ENCODE data around the gene SRSF9.

DNA sequence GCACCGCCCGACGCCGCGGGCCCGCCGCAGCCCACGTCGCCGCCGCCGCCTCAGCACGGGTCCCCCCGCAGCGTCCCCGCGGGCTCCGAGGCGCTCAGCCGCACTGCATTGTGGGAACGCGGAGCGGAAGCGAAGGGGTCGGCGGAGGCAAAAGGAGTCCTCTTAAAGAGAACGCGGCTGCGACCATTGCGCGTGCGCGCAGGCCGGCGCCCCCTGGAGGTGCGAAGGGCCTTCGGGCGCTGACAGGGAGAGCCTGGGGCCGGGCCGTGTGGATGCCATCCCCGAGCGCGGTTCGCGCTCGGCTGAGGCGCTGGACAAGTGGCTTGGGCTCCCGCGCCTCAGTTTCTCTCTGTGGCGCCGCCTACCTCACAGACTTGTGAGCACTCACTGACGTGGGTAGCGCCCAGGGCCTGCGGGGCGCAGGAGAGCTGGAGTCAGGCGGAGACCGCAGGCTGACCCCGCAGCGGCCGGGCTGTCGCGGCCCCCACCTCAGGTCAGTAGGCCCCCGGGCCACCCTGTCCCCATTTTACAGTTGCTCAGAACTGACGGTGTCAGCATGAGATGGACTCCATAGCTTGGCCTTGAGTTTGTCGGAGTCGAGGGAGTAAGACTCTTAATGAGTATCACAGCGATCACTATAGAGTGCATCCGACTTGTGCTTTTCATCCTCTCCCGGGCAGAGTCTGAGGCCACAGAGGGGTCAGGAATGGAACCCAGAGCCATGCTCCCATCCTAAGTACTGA, at the start of gene SRSF9:
TSS of gene SRSF9 (minus strand) at position 137 of the 743 bp plus-strand sequence.
- RRBS = 2% methylated on average over 9 of the region's 69 CpGs

DNA sequence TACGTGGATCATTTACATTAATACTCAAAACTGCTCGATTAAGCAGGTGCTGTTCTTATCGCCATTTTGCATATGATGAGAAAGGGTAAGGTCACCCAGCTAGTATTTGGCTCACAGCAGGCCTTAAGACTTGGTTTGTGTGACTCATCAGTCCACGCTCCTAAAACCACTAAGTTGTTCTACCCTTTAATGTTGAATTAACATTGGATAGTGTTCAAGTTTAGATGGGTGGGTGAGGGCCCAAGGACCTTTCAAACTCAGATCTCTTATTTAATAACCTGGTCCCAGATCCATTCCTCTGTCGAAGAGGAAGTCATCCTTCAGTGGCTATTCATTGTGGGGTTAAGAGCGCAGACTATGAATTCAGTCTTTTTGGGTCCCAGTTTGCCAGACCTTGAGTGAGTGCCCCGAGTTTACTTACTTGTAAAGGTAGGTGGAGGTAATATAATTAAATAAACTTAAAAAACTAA, 1.0 kb downstream of the RNF10 start:
- RRBS = no CpG with 5 or more reads among the region's 7 CpGs

- RRBS = no CpG with 5 or more reads among the region's 7 CpGs
Observed at GRCh38 chr12:120573361-120574037, 7.7 kb downstream of the POP5 start.

DNA sequence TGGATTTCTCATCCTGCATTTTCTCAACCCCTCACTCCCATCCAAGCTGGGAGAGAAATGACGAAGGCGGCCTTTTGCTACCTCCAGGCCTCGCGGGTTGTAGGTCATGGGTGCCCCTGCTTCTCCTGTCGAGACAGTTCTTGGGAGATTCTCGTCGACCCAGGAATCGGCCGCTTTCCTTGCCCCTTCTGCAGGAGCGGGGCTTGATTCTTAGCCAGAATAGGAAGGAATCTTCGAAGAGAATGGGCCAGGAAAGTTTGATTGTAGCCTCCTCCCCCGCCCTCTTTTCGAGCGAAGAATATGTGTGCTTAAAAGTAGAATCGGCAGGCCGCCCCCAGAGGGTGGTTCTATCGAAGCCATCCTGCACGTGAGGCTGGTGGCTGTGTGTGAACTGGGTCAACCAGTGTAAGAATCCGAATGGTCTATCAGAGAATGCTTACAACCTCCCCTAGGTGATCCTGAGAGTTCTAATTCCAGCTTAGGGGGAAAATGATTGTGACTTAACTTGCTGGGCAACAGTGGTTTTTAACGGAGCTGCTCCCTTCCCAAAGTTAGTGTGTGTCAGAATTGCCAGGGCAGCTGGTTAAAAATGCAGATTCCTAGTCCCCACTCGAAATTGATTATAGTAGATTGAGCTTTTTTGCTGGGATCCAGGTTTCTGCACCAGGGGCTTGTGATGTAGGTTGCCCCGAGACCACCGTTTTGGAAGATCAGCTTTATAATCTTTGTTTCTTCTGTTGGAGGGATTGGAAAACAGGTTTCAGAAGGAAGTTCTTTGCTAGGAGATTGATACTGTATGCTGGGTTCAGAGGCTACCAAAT, 1.0 kb downstream of the MLEC start:
- RRBS = no CpG with 5 or more reads among the region's 23 CpGs

DNA sequence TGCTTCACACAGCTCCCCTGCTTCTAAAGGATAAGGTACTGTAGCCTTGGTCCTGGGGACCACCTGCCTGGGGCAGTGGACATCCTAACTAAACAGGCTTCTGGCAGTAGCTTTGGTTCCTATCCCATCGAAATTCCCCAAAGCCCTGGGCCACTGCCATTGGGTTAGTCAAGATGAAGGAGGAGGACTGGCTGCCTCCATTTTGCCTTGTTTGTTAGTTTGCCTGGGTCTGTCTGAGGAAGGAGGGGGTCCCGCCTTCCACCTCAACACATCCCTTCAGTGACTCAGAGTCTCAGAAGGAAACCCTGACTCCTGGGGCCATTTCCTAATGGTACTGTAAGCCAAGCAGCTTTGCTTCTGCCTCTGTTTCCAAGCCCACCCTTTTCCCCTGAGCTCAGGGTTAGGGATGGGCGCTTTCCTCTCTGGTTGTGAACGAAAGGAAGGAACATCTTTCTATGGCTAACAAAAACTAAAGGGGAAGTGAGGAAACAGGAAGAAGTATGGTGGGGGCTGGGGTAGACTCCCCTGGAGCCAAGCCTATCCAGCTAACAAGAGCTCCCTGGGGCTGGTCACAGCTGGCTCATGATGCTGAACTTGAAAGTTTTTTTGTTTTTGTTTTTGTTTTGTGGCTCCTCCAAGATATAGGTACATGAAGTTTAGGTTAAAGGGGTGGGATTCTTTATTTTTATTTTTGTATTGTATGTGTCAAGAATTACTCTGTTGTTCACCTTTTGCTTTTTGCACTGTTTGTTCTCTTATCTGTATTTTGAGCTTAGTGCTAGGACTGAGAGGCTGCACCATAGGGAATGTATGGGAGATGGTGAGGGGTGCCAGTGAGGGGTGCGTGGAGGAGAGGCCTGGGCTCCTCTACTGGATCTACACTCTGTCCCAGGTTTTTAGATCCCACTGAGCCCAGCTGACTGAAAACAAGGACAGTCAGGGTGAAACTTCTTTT, 11.5 kb upstream of the UNC119B start:
- RRBS = no CpG with 5 or more reads among the region's 5 CpGs

DNA sequence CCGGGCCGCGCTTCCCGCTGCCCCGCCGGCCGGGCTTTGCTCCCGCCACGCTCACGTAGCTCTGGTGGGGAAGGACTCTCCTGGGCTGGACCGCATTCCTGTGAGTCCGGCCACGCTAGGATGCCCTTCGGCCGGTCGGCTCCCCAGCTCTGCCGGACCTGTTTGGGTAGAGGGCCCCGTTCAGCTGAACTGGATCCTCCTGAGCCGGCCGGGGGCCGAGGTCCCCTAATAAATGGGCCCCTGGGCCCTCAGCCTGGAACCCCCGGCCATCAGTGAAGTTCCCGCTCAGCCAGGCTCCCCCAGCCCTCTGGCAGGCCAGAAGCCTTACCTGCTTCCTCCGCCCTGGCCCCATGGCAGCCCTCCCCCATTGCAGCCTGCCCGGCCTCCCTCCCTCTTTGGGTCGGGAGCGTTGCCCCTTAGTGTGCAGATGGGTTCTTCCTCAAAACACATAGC, 601 bp downstream of the UNC119B start:
- RRBS = 1% methylated on average over 11 of the region's 27 CpGs

- RRBS = no CpG with 5 or more reads among the region's 6 CpGs
Observed at GRCh38 chr12:120771440-120771979, 45.9 kb downstream of the ACADS start.

DNA sequence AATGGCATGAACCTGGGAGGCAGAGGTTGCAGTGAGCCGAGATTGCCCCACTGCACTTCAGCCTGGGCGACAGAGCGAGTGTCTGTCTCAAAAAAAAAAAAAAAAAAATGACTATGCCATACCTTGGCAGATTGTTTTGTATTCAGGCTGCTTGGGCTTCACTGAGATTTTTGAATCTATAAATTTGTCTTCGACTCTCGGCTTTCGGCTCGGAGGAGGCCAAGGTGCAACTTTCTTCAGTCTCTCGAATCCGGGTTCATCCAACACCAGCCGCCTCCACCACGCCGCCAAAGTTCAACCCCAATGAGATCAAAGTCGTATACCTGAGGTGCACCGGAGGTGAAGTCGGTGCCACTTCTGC, 12.3 kb upstream of the SPPL3 start:
- RRBS = no CpG with 5 or more reads among the region's 15 CpGs

- RRBS = no CpG with 5 or more reads among the region's 13 CpGs
Observed at GRCh38 chr12:120925607-120926331, 21.6 kb upstream of the SPPL3 start.

GRCh38 chr12:121036584-121037385, 2.3 kb downstream of the OASL start:
- RRBS = no CpG with 5 or more reads among the region's 9 CpGs

DNA sequence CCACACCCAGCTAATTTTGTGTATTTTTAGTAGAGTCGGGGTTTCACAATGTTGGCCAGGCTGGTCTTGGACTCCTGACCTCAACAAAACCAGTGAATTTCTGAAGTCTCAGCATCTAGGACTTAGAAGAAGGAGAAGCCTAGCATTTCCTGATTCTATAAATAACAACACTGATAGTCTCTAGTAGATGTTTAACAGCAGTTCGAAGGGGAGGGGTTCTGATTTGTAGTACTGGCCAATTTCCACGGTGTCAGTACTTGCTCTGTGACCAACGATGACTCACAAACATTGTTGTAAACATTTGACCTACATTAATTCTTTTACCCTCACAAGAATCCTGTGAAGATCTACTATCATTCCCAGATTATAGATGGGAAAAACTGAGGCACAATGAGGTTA, 5.0 kb downstream of the P2RX4 start:
- RRBS = no CpG with 5 or more reads among the region's 4 CpGs

DNA sequence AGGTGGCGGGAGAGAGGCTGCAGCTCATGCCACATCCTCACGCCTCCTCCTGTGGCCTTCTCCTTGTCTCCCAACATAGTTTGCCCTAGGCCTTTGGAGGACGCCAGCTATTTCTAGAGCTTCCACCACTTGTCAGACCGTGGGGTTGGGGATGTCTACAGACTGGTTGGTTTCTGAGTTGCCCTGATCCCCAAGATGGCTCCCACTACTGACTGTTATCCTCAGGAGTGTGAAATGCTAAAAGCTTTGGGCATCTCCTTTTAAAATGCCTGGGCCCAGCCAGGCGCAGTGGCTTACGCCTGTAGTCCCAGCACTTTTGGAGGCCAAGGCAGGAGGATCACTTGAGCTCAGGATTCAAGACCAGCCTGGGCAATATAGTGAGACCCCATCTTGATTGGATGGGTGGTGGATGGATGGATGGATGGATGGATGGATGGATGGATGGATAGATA, 9.3 kb downstream of the P2RX4 start:
- RRBS = no CpG with 5 or more reads among the region's 6 CpGs

GRCh38 chr12:121399232-121400035, 484 bp upstream of the RNF34 start:
- RRBS = 4% methylated on average over 10 of the region's 49 CpGs

- RRBS = no CpG with 5 or more reads among the region's 15 CpGs
Observed at GRCh38 chr12:121417588-121418488, 17.9 kb downstream of the RNF34 start.

DNA sequence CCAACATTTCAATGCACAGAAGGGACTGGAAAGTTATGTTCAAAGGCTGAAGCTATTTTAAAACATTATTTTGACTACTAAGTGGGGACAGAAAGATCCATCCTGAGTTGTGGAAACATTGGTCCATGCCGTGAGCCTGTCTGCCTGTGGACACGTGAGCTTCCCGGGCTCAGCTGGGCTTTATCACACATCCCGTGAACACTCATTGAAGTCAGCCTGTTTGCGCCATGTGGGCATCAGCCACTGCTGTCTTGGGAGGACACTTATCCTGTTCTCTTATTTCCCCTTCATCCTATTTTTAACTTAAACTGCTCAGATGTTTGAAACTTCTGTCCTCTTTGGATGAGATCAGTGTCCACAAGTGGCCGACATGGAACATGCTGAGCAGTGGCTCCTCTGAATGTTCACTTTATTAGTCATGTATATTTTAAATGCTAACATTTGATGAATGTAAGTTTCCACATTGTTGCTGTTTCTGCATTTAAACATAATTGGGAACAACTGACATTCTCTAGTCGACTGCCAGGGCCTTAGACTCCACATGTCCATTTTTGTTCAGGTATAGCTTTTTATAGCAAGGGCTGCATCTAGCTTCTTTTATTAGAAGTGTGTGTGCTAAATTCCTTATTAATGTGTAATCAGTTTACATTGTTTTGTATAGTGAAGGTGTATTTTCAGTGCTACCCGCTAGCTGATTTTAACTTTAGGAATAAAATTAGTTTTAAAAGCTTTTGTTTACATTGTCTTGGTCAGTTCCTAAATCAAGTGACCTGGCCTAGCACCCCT, 23.9 kb downstream of the RNF34 start:
- RRBS = no CpG with 5 or more reads among the region's 8 CpGs

- RRBS = 1% methylated on average over 71 of the region's 145 CpGs
Observed at GRCh38 chr12:121466855-121467819, 67.2 kb downstream of the RNF34 start.

- RRBS = no CpG with 5 or more reads among the region's 9 CpGs
Observed at GRCh38 chr12:121532920-121533535, 47.8 kb downstream of the KDM2B start.

DNA sequence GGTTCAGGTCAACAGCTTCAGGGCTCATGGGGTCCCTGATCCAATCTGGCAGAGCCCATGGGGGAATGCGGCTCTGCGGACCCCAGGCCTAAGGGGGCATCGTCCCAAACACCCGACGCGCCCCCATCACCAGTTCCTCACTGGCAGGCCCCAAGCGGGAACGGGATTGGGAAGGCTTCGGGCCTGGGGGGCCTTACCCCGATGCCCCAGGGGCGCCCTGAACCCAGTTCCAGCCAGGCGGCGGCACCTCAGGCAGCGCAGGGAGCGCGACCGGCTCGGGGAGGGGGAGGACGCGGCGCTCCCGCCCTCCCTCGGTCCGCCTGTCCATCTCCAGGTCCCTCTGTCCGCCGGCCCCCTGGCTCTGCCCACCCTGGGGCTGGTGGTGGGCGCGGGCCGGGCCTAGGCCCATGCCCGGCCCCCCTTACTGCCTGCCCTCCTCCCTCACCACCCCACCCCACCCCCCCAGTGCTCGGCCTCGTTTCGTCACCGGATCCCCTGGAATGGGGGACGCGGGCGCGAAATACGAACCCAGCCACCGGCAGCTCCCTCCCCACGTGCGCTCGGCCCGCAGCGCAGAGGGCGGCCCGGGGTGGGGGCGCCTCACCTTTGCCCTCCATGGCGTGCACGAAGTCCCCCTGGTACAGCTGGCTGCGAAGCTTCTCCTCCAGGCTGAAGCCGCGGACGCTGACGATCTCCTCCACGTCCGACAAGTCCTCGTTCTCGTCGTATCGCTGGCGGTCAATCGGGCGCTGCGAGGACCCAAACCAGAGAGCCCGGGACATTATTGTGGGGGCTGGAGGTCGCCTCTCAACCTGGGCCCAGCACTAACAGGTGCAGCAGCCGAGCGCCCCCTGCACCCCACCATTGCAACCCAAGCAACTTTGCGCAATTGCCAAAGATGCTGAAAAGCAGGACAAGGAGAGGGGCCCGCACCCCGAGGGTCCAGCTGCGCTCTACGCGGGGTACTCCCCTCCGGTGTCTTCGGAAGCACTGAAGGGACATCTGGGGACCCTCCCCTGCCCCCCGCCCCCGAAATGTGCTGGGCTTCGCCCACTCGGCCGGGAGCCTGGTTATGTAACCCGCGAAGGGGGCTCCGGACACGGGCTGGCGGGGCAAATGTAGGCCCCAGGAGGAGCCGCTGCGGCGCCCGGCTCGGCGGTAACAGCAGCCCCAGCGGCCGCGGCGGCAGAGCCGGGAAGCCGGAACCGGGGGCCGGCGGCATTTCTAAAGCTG, 2.2 kb downstream of the KDM2B start:
- RRBS = 6% methylated on average over 50 of the region's 102 CpGs

DNA sequence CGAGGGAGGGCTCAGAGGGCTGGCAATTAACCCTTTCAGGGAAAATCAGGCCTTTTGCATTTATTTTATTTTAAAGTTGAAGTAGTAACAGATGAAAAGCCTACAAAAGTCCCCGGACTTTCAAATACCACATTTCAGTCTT, 9.4 kb upstream of the KDM2B start:
- RRBS = no CpG with 5 or more reads among the region's 2 CpGs

GRCh38 chr12:121769763-121770366, 23.6 kb downstream of the RHOF start:
- RRBS = no CpG with 5 or more reads among the region's 11 CpGs

Measured in cardiac fibroblast (primary cell).